Temporal lobe (tissue), 2 donors: ENCODE measurements around a stretch of chr11.

DNA sequence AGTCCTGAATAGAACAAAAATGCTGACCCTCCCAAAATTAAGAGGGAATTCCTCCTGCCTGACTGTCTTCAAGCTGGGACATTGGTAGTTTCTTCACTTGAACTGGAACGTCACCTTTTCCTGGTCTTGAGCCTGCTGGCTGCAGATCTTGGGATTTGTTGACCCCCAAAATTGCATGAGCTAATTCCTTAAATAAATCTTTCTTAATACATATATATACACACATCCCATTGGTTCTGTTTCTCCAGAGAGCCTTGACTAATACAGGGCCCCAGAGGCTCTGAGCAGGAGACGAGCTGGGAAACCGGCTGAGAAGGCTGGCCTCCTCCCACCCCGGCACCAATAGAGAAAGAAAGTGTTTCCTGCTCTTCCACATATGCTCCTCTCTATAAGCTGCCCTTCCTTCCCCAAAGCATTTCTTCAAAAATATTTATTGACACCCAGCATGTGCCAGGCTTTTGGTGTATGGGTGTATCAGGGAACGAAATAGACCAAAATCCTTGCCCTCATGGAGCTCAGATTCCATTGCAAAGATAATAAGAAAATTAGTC is 46.1 kb downstream of the TRIM29 start:
- RAMPAGE, long total RNA, result no peak

- RAMPAGE, long total RNA, result no peak
These were observed 11.9 kb upstream of the OAF start for GRCh38 chr11:120198854-120199433.

- RAMPAGE, long total RNA, result no peak
These were observed 10.9 kb upstream of the POU2F3 start for GRCh38 chr11:120228813-120229677.

- RAMPAGE, long total RNA, result no peak
These were observed 1.2 kb upstream of the ARHGEF12 start for GRCh38 chr11:120334892-120335444.

- RAMPAGE, long total RNA, result no peak
These were observed 79.4 kb upstream of the GRIK4 start for GRCh38 chr11:120432020-120432625.

DNA sequence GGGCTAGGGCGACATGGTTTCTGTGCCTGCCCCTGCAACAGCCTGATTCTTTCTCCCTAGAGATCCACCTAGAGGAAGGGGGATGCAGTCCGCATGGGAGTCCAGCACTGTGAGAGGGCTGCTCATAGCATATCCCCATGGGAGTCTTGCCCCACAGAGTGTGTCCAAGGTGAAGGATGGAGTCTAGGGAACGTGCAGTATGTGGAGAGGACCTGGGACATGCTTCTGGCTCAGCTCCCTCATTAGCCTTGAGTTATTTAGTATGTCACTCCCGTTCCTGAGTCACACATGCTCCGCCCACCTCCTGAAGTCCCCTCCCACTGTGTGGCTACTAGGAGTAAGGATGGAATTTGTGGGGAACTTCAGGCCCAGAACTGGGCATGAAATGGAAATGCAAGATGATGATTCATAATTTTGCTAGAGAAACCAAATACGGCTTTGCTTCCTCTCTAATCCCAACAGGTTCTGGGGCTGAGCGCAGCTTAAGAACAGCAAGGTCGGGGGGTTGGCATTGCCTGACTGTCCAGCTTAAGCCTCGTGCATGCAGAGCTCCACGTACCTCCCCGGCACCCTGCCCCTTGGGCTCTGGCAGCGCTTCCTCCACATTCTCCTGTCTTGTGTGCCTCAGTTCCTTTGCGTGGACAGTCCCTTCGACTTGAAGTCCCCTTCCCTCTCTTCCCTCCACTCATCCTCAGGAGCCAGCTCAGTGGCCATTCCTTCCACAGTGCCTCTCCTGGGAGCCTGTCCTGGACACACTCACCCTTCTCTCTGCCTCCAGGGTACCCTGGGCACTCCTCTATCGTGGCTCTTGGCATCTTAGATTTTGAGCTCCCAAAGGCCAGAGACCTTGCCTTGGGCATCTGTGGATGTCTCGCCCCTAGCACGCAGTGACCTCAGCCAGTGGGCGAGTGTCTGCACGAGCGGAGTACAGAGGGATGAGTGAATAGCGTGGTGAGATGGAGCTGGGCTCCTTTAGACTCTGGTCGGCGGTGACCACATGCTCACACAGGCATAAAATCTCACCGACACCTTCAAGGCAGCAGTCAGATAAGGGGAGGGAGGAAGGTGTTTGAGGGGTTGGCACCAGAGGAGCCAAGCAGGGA is 35.3 kb downstream of the GRIK4 start:
- RAMPAGE, long total RNA, result no peak

DNA sequence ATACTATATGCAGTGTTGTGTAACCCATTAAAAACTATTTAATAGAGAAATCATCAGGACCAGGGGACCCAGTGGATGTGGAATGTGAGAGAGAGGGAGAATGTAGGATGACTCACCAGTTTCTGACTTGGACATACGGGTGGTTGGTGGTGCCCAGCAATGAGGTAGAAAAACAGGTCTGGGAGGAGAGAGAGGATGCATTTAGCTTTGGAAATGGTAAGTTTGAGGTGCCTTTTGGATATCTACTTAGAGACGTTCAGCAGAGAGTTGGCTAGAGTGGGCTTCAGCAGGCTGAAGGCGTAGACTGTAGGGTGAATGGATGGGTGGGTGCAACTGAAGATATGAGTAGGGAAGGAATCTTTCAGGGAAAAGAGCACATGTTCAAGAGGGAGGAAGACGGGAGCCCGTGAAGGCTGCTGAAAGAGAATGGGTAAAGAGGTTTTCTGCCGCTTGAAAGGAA is 111.8 kb upstream of the TBCEL start:
- RAMPAGE, long total RNA, result no peak

DNA sequence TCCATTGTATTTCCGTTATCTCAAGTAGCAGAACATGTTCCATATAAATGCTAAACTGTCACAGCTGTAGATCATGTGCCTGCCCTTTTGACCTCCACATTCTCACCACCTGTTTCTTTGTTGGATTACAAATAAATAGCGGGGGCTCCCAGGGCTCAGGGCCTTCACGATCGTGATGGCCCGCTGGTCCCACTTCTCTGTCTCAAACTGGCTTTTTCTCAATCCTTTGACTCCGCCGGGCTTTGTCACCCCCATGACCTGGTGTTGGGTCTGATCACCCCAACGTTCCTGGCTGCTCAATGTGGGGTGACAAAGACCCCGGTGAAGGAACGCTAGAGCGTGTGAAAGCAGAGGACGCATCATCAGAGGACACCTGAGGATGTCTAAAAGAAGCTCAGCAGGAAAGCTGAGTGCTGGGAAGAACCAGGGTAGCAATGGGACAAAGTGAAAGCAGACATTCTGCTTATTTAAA is 55.9 kb upstream of the SC5D start:
- RAMPAGE, long total RNA, result no peak

GRCh38 chr11:121446781-121447123 is 5.4 kb upstream of the SORL1 start:
- RAMPAGE, long total RNA, result no peak

DNA sequence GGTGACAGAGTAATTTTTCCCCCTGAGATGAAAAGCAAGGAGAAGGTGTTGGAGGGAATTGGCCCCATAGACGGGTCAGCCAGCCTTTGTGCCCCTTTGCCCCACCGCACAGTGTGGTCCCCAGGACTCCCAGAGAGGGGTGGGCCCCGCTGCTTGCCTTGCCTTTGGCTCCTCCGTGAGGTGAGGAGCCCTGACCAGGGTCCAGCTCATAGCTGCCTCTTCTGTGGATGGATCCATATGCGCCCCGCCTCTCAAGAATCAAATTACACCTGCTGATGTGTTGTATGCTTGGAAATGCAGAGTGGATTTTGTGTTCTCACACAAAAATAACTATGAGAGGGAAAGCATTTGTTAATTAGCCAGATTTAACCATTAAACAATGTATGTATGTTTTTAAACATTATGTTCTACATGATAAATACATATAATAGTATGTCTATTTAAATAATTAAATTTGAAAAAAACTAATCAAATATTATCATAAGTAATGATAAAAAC is 27.8 kb downstream of the SORL1 start:
- RAMPAGE, long total RNA, result no peak

- RAMPAGE, long total RNA, result no peak
These were observed 175.4 kb downstream of the SORL1 start for GRCh38 chr11:121627537-121627854.

DNA sequence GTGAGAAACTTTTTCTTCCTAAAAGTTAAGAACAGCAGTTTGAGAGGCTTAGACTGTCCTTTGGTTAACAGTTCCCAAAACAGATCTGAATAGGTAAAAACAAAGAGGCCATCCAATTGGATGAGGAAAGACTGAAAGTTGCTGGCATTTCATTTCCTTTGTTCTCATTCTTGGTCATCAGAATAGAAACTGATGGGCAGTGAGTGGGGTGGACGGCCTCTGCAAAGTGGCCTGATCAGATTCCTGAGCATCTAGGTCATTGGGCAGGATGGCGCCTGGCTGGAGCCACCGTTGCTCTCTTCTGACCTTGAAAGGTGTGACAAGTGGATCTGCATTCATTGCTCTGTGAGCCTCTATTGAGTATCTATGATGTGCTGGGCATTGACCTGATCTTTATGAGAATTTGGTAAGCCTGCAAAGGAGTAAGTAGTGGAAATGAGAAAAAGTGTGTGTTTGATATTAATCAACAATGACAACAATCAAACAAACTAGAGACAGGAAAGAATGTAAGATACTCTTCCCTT is 237.2 kb downstream of the SORL1 start:
- RAMPAGE, long total RNA, result no peak

DNA sequence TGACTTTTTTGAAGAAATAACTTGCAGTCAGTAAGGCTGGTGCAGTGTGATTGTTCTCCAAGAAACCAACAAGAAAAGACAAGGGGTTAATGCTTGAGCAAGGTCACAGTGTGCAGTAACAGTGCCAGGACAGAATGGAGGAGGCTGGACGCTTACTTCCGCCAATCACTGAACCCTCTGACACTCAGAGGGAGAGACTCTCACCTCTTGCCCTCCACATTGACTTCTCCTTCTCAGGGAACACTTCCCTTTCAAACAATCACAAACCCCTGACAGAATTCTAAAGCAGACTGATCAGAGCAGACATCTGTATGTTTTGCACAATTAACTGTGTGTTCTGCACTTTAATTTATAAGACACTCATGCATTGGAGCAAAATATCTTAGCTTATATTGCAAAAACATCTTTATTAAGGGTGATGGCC is 228.4 kb downstream of the BLID start:
- RAMPAGE, long total RNA, result no peak

GRCh38 chr11:121931888-121932130 is 184.2 kb downstream of the BLID start:
- RAMPAGE, long total RNA, result no peak

DNA sequence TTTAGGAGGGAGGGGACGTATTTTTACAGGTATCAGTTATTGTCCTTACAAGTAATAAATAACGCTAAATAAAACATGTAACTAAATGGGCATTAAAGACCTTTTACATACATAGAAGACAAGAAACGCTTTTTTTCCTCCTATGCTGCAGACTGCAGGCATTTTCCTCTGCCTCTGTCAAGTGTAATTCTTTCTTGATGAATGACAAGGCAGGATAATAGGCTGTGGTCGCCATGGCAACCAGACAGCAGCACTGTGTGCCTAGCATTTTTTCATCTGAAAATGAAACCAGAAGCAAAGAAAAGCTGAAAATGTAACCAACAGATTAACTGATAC is 46.1 kb downstream of the BLID start:
- RAMPAGE, long total RNA, result no peak

- RAMPAGE, long total RNA, result no peak
These were observed 14.9 kb downstream of the BLID start for GRCh38 chr11:122101122-122101418.

DNA sequence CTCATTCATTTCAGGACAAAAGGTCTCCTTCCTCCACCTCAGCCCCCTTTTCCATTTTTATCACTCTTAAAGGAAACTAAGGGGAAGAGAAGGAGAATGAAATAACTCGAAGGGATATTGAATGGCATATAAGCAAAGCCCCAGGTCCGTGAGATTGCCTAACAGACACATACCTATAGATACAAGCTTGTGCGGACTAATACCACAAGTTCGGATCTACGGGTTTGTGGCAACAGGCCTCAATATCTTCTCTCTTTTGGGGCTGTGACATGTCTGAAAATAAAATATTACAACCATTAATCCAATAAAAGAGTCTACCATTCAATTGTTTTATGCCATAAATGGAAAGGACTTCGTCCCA is 36.0 kb upstream of the BLID start:
- RAMPAGE, long total RNA, result no peak

GRCh38 chr11:122189144-122189713 is 73.2 kb upstream of the BLID start:
- RAMPAGE, long total RNA, result no peak

DNA sequence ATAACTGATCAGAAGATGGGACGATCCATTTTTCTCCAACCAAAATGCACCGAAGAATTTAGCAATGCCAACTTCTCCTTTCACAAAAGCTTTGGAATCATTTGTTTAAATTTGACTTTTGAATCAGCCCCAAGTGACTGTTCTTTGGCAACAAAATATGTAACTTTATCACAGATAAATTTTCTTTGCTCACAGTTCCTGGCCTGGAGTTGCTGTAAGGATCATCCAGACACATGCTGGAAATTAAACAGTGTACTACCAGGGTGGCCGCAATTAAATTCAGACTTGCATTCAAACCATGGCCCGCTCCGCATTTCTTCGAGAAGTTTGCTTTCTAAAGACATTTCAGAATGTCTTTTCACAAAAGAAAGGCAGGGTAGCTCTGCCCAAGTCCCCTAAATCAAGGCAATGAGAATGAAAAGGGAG is 189.4 kb upstream of the BLID start:
- RAMPAGE, long total RNA, result no peak

- RAMPAGE, long total RNA, result no peak
These were observed 220.3 kb upstream of the BLID start for GRCh38 chr11:122336195-122336822.